SK-N-SH (cell line): ENCODE measurements around a stretch of chr7.

GRCh38 chr7:128314498-128315221 lies 29.0 kb downstream of the RBM28 start:
- RRBS: no CpG with 5 or more reads among the region's 7 CpGs
CAGE:
- cytosol, long polyA plus RNA: no peak
- long polyA plus RNA: no peak
- nucleus, long polyA plus RNA: no peak

DNA sequence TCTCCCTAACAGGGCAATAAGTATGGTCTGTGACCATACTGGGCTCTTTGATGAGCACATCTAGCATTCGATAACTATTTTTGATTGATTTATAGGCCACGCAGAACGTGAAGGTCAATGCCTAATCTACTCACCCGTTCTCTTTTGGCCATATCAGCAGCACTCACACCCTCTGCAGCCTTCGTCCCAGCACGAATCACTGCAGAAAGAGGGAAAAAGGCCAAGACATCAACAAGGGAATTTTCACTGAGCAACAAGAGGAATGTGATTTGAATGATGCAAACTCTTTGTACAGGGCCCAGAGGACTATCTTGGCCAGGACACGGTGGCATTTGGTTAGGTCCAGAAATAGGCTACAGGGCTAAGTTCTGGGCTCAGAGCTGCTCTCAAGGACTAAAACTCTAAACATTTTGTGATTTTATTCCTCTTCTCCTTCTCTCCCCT lies 20.3 kb downstream of the RBM28 start:
- RRBS: no CpG with 5 or more reads among the region's 7 CpGs
CAGE:
- cytosol, long polyA plus RNA: no peak
- long polyA plus RNA: no peak
- nucleus, long polyA plus RNA: no peak

- RRBS: 98% methylated on average over 4 of the region's 14 CpGs
CAGE:
- cytosol, long polyA plus RNA: no peak
- long polyA plus RNA: no peak
- nucleus, long polyA plus RNA: no peak
Observed at GRCh38 chr7:128407317-128408533, 2.1 kb downstream of the IMPDH1 start.

DNA sequence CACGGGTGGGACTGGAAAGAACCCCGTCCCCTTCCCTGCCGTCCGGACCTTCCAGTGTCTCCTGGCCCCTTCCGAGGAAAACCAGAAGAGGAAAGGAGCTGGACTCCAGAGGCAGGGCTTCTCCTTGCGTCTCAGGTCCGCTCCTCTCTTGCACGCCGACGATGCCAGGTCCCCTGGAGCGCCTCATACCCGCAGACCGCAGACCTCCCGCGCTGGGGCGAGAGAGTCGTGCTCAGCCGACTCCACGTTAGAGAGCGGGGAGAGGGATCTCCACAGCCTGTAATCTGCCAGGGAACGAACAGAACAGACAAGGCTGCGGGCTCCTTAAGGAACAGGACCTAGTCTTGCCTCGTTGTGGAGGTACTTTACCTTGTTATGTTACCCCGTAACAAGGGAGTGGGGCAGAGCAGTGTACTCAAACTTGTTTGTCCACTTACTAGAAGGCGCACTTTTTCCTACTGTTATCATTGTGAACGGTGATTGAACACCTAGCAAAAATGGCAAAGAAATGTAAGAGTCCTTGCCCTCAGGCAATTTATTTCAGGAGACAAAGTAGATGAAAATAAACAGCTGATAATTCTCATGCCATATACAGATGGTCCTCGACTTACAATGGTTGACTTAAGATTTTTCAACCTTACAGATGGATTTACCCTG lies 524 bp upstream of the IMPDH1 start:
- RRBS: no CpG with 5 or more reads among the region's 27 CpGs
CAGE:
- cytosol, long polyA plus RNA: no peak
- long polyA plus RNA: no peak
- nucleus, long polyA plus RNA: no peak

- RRBS: no CpG with 5 or more reads among the region's 6 CpGs
CAGE:
- cytosol, long polyA plus RNA: no peak
- long polyA plus RNA: no peak
- nucleus, long polyA plus RNA: no peak
Observed at GRCh38 chr7:128523139-128523560, 46.6 kb downstream of the METTL2B start.

- RRBS: no CpG with 5 or more reads among the region's 17 CpGs
CAGE:
- cytosol, long polyA plus RNA: no peak
- long polyA plus RNA: no peak
- nucleus, long polyA plus RNA: no peak
Observed at GRCh38 chr7:128532173-128532555, 55.6 kb downstream of the METTL2B start.

DNA sequence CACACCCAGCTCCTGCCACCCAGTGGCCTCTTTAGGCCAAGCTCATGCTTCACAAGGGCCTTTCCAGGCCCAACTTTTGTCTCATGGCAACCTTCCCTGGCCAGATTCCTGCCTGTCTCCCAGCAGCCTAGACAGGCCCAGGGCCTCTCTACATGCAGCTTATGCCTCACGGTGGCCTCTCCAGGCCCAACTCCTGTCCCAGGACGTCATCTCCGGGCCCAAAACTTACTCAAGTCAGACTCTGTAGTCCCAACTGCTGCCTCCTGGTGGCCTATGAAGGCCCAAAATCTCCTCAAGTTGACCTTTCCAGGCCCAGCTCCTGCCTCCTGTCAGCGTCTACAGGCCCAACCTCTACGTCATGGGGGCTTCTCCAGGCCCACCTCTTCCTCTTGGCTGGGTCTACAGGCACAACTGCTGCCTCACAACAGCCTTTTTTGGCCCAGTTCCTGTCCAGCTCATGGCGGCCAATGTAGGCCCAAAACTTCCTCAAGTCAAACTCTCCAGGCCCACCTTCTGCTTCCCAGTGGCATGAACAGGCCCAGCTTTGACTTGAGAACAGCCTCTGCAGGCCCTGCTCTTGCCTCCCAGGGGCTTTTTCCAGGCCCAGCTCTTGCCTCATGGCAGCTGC lies 20.4 kb upstream of the GARIN1A start:
- RRBS: no CpG with 5 or more reads among the region's 6 CpGs
CAGE:
- cytosol, long polyA plus RNA: no peak
- long polyA plus RNA: no peak
- nucleus, long polyA plus RNA: no peak

GRCh38 chr7:128658199-128659401 lies 13.5 kb upstream of the GARIN1A start:
- RRBS: no CpG with 5 or more reads among the region's 14 CpGs
CAGE:
- cytosol, long polyA plus RNA: no peak
- long polyA plus RNA: no peak
- nucleus, long polyA plus RNA: no peak

DNA sequence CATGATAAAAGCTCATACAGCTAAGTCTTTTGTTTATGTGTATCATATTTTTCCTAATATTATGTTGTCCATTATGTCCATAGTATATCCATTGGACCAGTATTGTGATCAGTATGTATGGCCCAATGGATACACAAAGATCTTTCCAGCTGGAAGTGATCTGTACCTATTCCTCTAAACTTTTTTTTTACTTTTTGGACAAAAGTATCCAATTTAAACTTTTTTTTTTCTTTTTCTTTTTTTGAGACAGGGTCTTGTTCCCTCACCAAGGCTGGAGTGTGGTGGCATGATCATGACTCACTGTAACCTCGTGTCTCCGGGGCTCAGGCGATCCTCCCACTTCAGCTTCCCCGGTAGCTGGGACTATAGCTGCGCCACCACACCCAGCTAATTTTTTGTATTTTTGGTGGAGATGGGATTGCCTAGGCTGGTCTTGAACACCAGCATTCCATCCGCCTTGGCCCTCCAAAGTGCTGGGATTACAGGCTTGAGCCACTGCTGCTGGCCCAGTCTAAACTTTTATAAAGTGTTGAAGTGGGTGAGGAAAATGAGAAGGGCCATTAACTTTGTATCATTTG lies 4.2 kb downstream of the CALU start:
- RRBS: no CpG with 5 or more reads among the region's 6 CpGs
CAGE:
- cytosol, long polyA plus RNA: no peak
- long polyA plus RNA: no peak
- nucleus, long polyA plus RNA: no peak

GRCh38 chr7:128840407-128841018 lies 10.3 kb downstream of the FLNC start:
- RRBS: no CpG with 5 or more reads among the region's 18 CpGs
CAGE:
- cytosol, long polyA plus RNA: no peak
- long polyA plus RNA: no peak
- nucleus, long polyA plus RNA: no peak

- RRBS: no CpG with 5 or more reads among the region's 13 CpGs
CAGE:
- cytosol, long polyA plus RNA: no peak
- long polyA plus RNA: no peak
- nucleus, long polyA plus RNA: no peak
Observed at GRCh38 chr7:128857834-128858265, 4.8 kb upstream of the ATP6V1F start.

DNA sequence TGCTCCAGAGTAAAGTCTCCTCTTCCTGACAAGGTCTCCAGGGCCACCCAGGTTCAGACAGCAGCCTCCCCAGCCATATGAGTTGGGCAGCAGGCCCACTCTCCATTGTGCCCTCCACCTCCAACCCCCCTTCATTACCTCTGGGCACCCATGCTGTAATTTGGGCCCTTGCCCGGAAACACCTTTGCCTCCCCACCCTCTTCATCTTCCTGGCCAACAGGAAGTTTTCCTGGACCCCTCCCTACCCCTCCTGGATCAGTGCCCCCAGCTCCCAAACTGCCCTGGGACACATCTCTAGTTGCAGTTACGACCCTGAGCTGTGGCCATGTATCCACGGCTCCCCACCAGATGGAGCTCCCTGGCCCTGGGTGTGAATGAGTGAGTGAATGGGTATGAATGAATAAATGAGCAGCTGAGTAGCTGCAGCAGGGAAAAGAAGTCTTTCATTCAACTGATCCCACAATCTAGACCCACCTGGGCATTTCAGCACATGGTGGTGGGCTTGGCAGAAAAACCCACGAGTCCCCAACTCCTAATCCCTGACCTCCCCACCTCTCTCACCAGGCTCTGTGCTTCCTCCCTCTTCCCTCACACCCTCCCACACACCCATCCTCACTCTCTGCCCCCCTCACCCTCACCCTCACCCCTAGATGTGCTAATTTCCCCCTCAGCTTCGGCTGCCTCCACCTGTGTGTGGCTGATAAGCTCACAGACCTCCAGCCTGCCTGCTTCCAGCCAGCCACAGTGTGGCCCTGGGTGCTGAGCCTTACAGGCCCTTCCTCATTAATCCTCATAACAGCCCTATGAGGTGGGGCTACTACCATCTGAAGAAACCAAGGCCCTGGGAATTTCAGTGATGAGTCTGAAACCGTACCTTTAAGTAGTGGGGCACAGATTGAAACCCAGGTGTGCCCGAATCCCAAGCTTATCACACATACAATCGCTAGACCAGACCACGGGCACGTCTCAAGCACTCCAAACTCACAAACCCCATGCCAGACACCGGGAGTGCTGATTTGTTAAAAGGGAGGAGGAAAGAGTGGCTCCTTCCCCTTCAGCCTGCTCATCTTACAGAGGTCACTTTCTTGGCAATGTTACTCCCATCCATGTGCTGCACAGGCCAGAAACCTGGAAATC lies 2.4 kb upstream of the ATP6V1F start:
- RRBS: no CpG with 5 or more reads among the region's 11 CpGs
CAGE:
- cytosol, long polyA plus RNA: no peak
- long polyA plus RNA: no peak
- nucleus, long polyA plus RNA: no peak

- RRBS: no CpG with 5 or more reads among the region's 13 CpGs
CAGE:
- cytosol, long polyA plus RNA: no peak
- long polyA plus RNA: no peak
- nucleus, long polyA plus RNA: no peak
Observed at GRCh38 chr7:128902845-128903675, 7.4 kb downstream of the KCP start.

GRCh38 chr7:128916055-128916685 lies 5.7 kb upstream of the KCP start:
- RRBS: 95% methylated on average over 28 of the region's 55 CpGs
CAGE:
- cytosol, long polyA plus RNA: no peak
- long polyA plus RNA: no peak
- nucleus, long polyA plus RNA: no peak

DNA sequence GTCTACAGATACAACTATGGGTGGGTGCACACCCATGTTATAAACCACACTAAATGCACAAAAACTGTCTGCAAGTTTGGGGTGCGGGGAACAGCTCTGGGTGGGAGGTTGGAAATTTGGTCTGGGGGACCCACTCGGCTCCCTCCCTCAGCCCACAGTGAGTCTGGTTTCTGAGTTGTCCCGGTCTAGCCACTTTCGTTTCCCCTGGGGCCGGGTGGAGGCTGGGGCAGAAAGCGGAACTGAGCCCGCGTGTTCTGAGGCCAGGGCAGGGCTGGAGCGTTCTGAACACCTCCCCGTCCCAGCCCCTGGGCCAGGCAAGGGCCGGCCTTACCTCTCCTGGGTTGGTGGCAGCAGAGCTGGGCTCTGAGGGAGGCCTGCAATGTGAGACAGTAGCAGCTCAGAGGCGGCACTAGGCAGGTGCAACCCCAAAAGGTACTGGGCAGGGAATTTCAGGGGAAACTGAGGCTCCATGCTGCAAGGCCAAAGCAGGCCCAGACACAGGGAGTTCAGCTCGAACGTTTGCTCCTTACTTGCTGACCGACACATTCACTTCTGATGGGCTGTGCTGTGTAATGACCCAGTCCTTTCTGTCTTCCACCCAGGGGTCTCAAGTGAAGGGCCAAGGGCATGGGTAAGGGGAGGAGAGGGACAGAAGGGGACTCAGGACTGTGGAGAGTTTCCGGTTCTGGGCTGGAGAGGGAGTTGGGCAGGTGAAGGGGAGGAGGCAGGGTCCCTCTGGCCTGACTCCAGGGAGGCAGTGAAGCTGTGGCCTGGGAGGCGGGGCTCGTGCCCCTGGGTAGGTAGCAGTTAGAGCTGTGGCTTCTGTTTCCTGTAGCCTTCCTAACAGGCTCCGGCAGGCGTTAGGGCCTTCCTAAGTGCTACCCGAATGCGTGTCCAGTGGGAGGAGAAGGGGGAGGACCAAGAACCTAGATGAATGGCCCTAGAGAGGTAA lies 3.0 kb downstream of the IRF5 start:
- RRBS: no CpG with 5 or more reads among the region's 22 CpGs
CAGE:
- cytosol, long polyA plus RNA: no peak
- long polyA plus RNA: no peak
- nucleus, long polyA plus RNA: no peak

GRCh38 chr7:129126152-129126918 lies 18.2 kb upstream of the TSPAN33 start:
- RRBS: 97% methylated on average over 7 of the region's 71 CpGs
CAGE:
- cytosol, long polyA plus RNA: no peak
- long polyA plus RNA: no peak
- nucleus, long polyA plus RNA: no peak

- RRBS: no CpG with 5 or more reads among the region's 7 CpGs
CAGE:
- cytosol, long polyA plus RNA: no peak
- long polyA plus RNA: no peak
- nucleus, long polyA plus RNA: no peak
Observed at GRCh38 chr7:129189861-129190344, 1.5 kb downstream of the SMO start.

GRCh38 chr7:129436011-129436855 lies 2.0 kb downstream of the STRIP2 start:
- RRBS: no CpG with 5 or more reads among the region's 9 CpGs
CAGE:
- cytosol, long polyA plus RNA: no peak
- long polyA plus RNA: no peak
- nucleus, long polyA plus RNA: no peak

DNA sequence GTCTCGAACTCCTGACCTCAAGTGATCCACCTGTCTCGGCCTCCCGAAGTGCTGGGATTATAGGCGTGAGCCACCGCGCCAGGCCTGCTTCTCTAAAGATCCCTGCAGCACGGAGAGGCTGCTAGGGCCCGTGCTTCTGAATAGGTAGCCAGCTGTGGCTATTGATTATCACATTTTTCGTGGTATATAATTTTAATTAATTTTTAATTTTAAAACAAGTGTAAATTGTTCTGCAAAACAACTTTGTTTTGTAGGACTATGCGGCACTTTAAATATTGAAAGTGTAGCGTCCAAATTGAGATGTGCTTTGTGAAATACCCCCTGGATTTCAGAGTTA lies 126.2 kb downstream of the UBE2H start:
- RRBS: no CpG with 5 or more reads among the region's 11 CpGs
CAGE:
- cytosol, long polyA plus RNA: no peak
- long polyA plus RNA: no peak
- nucleus, long polyA plus RNA: no peak

GRCh38 chr7:129829136-129829988 lies 123.4 kb downstream of the UBE2H start:
- RRBS: no CpG with 5 or more reads among the region's 14 CpGs
CAGE:
- cytosol, long polyA plus RNA: no peak
- long polyA plus RNA: no peak
- nucleus, long polyA plus RNA: no peak